Subcutaneous preadipocyte (primary cell): ENCODE results near the genes P4HTM and WDR6.

DNA sequence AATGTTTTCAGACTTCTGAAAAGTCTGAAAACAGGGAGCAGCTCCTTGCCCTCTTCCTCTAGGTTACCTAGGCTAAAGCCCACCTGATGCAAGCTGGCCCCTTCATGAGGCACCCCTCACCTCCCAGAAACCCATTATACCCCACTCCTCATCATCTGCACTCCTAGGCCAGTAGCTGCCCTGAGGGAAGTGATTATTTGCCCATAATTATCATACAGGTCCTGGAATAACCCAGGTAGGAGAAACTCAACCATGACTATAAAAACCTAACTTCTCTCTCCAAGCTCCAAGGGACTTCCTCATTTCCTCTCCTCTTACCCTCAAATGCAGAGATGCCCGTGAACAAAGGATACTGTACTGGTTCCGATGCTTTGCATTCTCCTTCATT lies 5.2 kb upstream of the NCKIPSD start:
- CAGE, long polyA plus RNA = no peak

DNA sequence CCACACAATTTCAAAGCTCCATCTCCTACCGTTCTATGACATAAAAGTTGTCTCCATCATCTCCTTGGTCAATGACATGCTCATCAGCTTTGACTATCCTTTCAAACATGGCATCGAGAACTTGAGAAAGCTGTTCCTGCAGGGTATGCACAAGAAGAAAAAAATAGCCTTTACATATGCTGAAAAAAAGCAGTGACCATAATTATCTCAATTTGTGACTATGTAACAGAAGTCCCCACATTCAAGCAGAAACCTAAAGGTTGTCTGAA lies 64.8 kb downstream of the PRKAR2A start:
- CAGE, long polyA plus RNA = no peak

DNA sequence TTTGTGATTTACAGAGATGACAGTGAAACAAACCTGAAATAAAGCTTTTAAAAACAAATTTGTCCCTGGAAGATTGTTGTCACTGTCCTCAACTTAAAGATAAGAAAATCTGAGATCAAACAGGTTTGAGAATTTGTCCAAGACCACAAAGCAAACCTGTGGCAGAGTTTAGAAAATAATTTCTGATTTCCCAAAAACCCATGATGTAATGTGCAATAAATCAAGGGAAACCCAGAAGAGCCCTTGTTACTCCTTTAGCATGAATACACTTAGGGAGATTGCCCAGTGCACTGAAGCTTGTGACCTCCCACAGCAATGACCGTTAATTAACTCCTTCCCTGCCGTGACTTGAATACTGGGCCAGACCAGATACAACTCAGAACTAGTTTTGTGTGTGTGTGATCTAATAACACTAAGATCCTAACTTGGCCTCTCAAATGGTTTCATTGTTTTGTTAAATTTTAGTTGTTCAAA lies 2.6 kb downstream of the PRKAR2A start:
- CAGE, long polyA plus RNA = no peak

- CAGE, long polyA plus RNA = no peak
Measured at GRCh38 chr3:48919627-48920289, 1.1 kb downstream of the ARIH2 start.

GRCh38 chr3:48929323-48929598 lies 10.6 kb downstream of the ARIH2 start:
- CAGE, long polyA plus RNA = no peak

DNA sequence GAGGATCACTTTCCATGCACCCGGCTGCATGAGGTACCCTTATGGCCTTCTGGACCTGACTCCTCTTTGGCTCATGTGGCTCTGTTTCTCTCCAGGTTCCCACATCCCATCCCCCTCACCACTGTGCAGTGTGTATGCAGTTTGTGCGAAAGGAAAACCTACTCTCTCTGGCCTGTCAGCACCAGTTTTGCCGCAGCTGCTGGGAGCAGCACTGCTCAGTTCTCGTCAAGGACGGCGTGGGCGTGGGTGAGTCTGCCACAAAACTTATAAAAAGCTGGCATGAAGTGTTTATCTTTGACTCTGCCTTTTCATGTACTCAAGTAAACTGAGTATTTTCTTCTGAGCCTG lies 23.0 kb upstream of the P4HTM start:
- CAGE, long polyA plus RNA = no peak

GRCh38 chr3:48989995-48991134 lies at the start of gene P4HTM:
P4HTM (plus strand) TSS chr3:48990241.
- CAGE, long polyA plus RNA = no peak

- CAGE, long polyA plus RNA = no peak
Measured at GRCh38 chr3:49007231-49008346, at the start of gene WDR6. WDR6 (plus strand) TSS chr3:49007391.

DNA sequence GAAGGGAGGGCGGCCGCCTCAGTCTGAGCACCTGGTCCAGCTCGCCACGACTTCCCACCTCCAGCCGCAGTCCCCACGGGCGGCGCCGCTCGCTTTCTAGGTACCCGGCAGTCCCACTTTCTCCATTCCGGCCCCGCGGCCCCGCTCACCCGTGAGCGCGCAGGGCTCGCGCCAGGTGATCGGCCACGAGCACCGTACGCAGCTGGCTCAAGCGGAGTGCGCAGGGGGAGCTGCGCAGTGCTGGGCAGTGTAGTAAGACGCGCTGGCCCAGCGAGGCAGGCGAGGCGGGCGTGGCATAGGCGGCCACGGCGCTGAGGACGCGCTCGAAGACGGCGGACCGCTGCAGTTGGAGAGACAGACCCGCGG lies 523 bp downstream of the DALRD3 start:
- CAGE, long polyA plus RNA = no peak

DNA sequence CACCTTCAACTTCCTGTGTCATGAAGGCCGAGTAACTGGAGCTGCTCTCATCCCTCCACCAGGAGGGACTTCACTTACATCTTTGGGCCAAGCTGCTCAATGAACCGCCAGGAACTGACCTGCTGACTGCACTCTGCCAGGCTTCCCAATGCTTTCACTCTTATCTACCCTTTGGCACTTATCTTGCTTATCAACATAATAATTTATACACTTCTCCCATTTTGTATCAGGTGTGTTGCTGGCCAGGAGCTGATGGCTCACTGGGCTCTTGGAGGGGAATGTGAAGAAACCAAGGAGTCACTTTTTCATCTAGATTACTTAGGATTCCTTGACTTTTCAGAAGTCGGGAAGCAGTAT lies 1.1 kb downstream of the NDUFAF3 start:
- CAGE, long polyA plus RNA = no peak

GRCh38 chr3:49092783-49093918 lies 720 bp downstream of the QRICH1 start:
- CAGE, long polyA plus RNA = no peak

GRCh38 chr3:49131209-49131538 lies 1.7 kb downstream of the LAMB2 start:
- CAGE, long polyA plus RNA = no peak

- CAGE, long polyA plus RNA = no peak
Measured at GRCh38 chr3:49279236-49279890, 2.3 kb upstream of the C3orf62 start.

DNA sequence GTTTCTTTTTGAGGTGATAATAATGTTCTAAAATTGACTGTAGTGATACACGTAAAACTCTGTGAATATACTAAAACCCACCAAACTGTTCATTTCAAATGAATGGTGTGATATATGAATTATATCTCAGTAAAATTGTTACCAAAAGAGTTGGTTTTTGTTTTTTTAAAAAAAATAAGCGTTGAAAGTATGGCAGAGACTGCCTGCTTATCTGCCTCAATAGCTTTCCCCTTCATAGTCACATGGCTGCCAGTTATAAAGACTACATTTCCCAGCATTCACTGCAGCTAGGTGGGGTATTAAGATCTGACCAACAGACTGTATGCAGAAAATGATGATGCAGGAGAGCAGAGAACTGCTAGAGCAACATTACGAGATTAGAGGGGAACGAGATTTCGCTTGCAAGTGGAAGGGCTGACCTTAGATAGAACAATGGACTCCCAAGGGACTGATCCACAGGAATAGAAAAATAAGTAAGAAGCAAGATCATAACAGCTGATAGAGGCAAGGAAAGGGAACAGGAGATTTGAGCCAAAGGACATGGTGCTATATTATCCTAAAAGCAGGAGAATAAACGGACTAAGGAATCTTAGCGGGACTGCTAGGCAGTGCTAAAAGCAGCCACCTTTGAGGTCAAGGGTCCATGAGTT lies 14.3 kb downstream of the RHOA start:
- CAGE, long polyA plus RNA = no peak

GRCh38 chr3:49465456-49466214 lies 4.4 kb upstream of the DAG1 start:
- CAGE, long polyA plus RNA = no peak

DNA sequence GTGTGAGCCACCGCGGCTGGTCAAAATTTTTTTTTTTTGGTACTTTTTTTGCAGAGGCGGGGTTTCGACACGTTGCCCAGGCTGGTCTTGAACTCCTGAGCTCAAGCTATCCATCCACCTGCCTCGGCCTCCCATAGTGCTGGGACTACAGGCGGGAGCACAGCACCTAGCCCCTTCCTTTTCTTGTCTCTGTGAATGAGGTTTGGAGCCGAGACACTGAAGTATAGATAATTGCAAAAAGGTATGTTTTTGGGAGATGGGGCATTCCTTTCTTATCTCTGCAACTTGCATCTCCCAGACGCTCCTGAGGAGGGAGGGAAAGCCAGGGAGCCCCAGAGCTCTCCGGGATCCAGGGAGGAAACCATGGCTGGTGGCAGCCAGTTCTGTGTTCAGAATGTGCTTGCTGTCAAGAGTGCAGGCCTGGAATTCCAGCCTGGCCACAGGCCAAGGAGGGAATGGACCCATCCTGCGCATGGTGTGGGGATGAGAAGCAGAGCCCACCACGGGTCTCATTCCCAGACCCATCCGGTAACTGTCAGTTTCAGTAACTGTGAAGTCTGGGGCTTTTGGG lies 1.2 kb upstream of the DAG1 start:
- CAGE, long polyA plus RNA = no peak

GRCh38 chr3:49498074-49498286 lies 27.9 kb downstream of the DAG1 start:
- CAGE, long polyA plus RNA = no peak

DNA sequence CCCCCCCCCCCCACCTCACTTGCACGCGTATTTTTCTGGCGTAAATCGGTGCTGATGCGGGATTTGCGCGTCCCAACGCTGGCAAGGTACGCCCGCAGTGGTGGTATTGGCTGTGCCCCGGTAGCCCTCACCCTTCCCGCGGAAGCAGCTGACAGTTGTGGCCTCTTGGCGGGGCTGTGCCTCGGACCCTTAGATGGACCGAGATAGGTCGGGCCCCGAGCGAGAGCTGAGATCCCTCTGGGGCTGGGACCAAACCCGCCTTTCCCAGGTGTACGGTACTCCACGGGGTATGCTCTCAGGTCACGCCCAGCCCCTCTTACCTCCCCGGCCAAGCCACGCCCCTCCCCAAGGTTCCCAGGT lies 3.0 kb downstream of the MST1 start:
- CAGE, long polyA plus RNA = no peak

- CAGE, long polyA plus RNA = no peak
Measured at GRCh38 chr3:49688516-49689049, 691 bp downstream of the MST1 start.

DNA sequence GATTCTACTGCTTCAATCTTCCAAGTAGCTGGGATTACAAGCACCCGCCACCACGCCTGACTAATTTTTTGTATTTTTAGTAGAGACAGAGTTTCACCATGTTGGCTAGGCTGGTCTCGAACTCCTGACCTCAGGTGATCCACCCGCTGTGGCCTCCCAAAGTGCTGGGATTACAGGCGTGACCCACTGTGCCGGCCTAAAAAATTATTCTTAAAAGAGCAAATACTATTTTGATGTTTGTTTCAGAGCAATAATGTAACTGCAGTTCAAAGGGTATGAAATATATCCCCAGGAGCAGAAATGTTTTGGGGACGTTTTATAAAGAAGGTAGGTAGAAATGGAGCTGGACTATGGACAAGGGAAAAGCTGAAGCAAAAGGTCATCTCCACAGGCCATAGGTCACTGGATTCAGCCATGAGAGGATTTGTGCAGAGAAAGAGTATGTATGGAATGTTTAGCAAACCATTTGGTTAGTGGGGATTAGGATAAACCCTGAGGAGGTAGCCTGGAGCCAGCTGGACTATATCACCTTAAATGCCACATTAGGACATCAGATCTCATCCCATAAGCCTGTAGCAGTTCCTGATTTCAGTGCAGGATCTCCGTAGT lies 5.1 kb downstream of the IP6K1 start:
- CAGE, long polyA plus RNA = no peak